SK-MEL-5 (cell line): ENCODE measurements around the gene SOX1.

RAMPAGE:
- cytosol, long total RNA = no peak
- long total RNA = no peak
- nucleus, long total RNA = no peak
Measured at GRCh38 chr13:110264436-110265172, 42.4 kb downstream of the COL4A1 start.

DNA sequence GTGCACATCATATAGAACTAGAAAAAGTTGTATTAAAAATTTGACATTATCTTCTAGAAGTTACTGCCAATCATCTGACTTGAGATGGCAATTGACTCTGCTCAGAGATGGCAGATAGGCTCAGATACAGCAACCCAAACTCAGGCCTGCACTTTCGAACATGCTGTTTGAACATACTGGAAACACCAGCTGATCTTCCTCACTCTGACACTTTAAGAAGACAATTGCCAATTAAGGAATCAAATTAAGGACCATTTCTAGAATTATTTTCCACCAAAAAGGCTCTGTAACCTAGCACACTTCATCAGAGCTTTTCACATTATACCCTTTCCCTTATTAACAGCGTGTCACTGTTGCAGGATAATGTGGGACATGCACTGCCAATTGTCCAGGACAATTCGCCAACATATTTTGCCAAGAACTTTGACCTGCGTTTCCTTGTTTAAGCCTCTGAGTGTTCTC lies 13.5 kb downstream of the COL4A1 start:
RAMPAGE:
- cytosol, long total RNA = no peak
- long total RNA = no peak
- nucleus, long total RNA = no peak

RAMPAGE:
- cytosol, long total RNA = no peak
- long total RNA = no peak
- nucleus, long total RNA = no peak
Measured at GRCh38 chr13:110311577-110312499, 4.8 kb downstream of the COL4A2 start.

DNA sequence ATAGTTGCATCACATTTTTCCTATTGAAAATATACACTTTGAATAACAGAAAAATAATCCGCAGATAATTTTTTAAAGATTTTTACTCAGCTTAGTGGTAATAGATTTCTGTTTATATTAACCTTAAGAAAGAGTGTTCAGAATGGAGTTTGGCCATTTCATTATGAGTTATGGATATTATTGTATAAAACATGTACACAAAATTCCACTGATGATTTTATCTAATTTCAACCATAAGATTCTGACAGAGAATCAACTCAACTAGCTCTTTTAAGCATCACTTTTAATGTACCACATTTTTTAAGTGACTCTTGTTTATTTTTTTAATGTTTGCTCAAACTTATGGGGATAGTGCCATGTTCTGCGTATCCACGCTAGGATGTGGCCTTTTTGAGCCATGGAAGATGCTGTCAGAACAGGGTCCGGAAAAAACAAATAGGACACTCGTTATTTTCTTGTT lies 75.8 kb downstream of the COL4A2 start:
RAMPAGE:
- cytosol, long total RNA = no peak
- long total RNA = no peak
- nucleus, long total RNA = no peak

DNA sequence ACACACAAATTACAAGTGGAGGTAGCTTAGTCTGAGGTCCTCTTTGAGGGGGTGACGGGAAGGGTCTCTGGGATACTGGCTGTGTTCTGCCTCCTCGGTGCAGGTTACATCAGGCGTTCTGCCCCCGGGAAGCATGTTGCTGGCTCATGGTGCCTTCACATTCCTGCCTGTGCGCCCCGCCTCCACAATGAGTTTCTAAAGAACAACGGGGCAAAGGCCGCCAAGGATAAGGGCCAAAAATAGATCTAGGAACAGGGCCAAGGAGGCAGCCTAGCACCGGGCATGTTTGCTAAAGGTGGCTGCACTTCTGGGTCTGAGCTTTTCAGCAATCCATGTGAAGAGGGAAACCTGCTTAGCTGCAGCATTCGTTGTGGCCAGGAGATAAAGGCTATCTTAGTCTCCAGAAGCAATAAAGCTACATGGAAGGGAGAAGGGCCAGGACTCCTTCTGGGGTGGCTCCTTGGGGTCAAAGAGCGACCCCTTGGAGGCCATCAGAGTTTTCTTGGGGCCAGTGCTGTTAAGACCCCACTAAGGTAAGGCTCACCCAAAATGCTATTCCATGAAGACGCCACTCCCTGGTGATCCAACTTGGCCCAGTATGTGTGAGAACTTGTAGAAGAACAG lies 54.3 kb downstream of the RAB20 start:
RAMPAGE:
- cytosol, long total RNA = no peak
- long total RNA = no peak
- nucleus, long total RNA = no peak

GRCh38 chr13:110509987-110510549 lies 51.5 kb downstream of the RAB20 start:
RAMPAGE:
- cytosol, long total RNA = no peak
- long total RNA = no peak
- nucleus, long total RNA = no peak

DNA sequence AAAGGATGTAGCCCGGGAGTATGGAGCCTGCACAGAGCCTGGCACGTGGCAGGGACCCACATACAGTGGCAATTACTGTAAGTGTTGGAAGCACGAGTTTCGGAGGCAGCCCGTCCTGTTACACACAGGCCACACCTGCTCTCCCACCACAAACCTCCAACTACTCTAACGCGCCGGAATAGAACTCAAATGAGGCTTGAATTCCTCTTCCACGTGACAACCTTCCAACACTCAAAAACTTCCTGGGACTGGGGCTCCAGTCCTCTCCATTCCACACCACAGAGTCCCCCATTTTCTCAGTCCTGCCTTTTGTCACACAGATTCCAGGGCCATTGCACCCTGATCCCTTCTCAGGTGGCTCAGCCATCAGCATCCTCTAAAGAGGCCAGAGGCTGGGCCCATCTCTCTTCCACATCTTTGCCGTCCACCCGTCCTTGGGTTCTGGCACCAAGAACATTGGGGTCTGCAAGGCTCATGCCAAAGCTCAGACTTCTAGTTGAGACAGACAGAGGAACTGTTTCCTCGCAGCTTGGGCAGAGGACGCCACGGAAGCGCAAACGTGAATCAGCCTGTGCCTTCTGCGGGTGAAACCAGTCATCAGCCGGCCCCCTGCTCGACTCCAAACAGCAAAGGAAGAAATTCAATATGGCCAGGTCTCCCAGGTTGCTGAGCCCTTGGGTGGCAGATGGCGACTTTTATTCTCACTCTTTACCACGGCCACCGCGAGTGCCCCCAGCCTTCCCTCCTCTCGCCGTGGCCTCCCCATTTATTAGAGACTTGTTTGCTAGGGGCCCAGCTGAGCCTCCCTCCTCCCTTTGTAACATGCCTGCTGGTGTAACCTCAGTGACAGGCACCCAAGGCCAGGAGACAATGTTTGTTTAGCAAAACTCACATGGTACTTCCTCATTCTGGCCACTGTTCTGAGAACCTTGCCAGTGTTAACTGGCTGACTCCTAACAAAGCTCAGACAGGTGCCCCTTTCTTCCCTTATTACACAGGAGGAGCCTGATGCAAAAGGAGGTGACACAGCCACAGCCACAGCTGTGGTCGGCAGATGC lies 6.1 kb downstream of the RAB20 start:
RAMPAGE:
- cytosol, long total RNA = no peak
- long total RNA = no peak
- nucleus, long total RNA = no peak

GRCh38 chr13:110642151-110643150 lies 27.1 kb downstream of the NAXD start:
RAMPAGE:
- cytosol, long total RNA = no peak
- long total RNA = no peak
- nucleus, long total RNA = no peak

DNA sequence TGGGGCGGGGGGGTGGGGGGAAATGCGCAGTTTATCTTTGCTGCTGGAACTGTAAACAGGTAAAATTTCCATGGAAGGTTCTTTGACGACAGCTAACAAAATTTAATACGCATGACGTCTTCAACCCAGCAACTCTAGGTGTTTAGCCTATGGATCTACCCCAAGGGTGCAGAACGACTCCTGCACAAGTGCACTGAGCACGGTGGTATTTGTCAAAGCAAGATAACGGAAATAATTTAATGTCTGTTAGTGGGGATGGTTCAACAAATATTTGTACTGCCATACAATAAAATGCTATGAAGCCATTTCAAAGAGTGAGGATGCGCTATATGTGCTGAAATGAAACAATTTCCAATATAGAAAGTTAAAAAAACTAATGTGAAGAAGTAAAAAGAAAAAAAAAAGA lies 96.6 kb downstream of the ING1 start:
RAMPAGE:
- cytosol, long total RNA = no peak
- long total RNA = no peak
- nucleus, long total RNA = no peak

RAMPAGE:
- cytosol, long total RNA = no peak
- long total RNA = no peak
- nucleus, long total RNA = no peak
Measured at GRCh38 chr13:110892308-110893525, 22.2 kb downstream of the ANKRD10 start.

GRCh38 chr13:110916303-110917085 lies 1.6 kb upstream of the ANKRD10 start:
RAMPAGE:
- cytosol, long total RNA = no peak
- long total RNA = no peak
- nucleus, long total RNA = no peak

DNA sequence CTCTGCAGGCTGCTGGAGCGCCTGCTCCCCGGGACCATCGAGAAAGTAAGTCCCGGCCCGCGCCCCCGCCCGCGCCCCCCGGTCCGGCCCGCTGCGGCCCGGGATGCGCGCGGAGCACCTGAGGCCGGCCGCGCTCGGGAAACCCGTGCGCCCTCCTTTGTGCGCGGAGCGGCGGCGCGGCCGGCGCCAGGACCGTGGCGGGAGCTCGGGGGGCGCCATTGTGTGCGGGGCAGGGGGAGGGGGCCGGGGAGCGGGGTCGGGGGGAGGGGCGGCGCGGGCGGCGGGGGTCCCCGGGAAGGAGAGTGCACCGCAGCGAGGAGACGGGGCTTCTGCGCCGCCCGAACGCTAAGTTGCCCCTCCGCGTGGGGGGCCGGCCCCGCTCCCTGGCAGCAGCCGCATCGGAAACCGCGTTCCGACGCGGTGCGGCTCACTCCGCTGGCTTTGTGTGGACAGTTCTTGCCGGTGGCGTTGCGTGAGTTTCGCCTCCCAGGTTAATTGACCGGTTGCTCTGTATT lies 594 bp downstream of the ARHGEF7 start:
RAMPAGE:
- cytosol, long total RNA = no peak
- long total RNA = no peak
- nucleus, long total RNA = no peak

DNA sequence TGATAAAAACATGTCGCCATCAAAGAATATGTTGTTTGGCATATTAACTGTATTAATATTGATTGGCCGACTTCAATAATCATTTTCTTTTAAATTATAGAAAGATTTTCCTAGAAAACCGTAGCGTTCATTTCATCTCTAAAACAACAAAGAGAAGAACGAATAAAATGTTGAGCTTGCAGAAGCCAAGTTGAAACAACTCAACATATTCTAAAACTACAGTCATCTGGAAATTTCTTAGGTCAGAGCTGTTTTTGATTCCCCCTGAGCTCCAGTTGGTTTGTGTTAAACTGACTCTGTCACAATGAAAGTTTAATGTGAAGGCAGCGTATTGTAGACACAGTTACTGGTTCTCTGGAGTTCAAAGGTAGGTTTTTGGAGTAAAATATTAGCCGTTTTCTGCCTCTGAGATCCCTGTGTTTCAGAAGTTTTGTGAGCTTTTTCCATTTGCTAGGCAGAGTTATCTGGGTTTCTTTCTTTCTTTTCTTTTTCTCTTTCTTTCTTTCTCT lies 2.1 kb downstream of the ARHGEF7 start:
RAMPAGE:
- cytosol, long total RNA = no peak
- long total RNA = no peak
- nucleus, long total RNA = no peak

DNA sequence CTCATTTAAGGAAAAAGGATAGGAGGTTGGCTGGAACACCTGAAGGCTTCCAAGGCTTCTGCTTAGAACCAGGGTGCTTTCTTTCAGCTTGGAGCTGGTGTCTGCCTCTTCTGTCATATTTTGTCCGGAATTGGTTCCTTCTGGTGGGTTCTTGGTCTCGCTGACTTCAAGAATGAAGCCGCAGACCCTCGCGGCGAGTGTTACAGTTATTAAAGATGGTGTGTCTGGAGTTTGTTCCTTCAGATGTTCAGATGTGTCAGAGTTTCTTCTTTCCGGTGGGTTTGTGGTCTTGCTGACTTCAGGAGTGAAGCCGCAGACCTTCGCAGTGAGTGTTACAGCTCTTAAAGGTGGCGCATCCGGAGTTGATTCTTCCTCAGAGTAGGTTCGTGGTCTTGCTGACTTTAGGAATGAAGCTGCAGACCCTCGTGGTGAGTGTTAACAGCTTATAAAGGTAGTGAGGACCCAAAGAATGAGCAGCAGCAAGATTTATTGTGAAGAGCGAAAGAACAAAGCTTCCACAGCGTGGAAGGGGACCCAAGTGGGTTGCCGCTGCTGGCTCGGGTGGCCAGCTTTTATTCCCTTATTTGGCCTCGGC lies 74.1 kb downstream of the ARHGEF7 start:
RAMPAGE:
- cytosol, long total RNA = no peak
- long total RNA = no peak
- nucleus, long total RNA = no peak

DNA sequence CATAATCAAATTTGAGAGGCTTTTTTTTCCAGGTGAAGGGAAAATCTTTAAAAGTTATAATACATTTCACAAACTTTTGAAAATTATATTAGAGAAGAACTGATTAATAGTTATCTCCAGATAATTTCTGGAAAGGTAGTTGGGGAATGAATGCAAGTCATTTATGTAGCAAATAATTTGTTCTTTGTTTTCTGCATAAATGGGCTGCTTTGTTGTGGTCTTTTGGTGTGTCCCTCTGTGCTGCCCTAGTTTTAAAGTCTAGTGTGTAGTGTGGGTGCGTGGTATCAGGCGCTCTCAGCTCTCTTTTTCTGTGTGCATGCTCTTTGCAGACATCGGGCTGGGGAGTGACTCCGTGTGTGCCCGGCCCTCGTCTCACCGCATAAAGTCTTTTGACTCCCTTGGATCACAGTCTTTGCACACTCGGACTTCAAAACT lies 94.5 kb downstream of the ARHGEF7 start:
RAMPAGE:
- cytosol, long total RNA = start-site peak on the plus strand centred at position 302 of the sequence, 92 bp wide, 12 and 20 reads in 2 replicates
- long total RNA = no peak
- nucleus, long total RNA = no peak

RAMPAGE:
- cytosol, long total RNA = no peak
- long total RNA = no peak
- nucleus, long total RNA = no peak
Measured at GRCh38 chr13:111228075-111229171, 92.0 kb upstream of the TEX29 start.

DNA sequence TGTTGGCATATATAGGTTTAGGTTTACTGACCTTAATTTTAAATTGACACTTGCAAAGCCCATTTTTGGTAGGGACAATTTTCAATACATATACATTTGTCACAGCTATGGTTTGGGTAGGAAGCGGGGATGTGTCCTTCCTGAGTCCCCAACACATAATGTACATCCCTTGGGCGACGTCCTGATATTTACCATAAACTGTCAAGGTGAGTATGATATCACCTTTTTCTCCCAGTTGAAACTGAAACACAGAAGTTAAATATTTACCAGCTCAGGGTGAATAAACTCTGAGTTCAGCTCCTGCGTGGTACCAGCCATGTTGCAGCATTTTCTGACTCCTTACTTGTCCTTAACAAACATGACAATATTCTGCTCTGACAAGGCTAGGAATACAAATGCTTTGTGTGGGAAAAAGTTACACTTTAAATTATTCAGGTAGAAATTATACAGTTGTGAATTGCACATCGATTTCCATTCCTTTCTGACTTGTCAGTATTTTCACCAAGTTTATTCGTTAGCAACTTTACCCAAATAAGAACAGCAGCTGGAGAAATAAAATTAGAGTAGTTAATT lies 294.2 kb downstream of the TEX29 start:
RAMPAGE:
- cytosol, long total RNA = no peak
- long total RNA = no peak
- nucleus, long total RNA = no peak

GRCh38 chr13:112066113-112067341 lies at the start of gene SOX1:
Gene SOX1 (plus strand): TSS chr13:112067149.
RAMPAGE:
- cytosol, long total RNA = no peak
- long total RNA = no peak
- nucleus, long total RNA = no peak

GRCh38 chr13:112068901-112069462 lies 2.0 kb downstream of the SOX1 start:
RAMPAGE:
- cytosol, long total RNA = no peak
- long total RNA = no peak
- nucleus, long total RNA = no peak

RAMPAGE:
- cytosol, long total RNA = no peak
- long total RNA = no peak
- nucleus, long total RNA = no peak
Measured at GRCh38 chr13:112242752-112243431, 133.3 kb upstream of the SPACA7 start.